SJSA1 (cell line): ENCODE data around the genes CCDC190, RGS5 and TMCO1.

DNA sequence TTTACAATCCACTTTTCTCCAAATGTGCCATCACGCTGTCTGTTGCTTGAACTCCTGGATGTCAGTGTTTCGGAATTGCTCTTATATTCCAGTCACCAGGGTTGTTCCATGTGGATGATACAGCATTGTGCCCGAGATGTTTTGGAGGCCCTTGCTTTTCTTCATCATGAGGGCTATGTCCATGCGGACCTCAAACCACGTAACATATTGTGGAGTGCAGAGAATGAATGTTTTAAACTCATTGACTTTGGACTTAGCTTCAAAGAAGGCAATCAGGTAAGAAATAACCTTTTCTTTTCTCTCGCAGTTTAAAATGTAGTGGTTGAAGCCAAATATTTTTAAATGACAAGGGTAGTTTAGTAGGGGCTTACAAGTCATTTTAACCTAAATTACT, 2.4 kb downstream of the UHMK1 start:
- RAMPAGE, long total RNA, result no peak

GRCh38 chr1:162552158-162552804, 9.2 kb upstream of the UAP1 start:
- RAMPAGE, long total RNA, result no peak

DNA sequence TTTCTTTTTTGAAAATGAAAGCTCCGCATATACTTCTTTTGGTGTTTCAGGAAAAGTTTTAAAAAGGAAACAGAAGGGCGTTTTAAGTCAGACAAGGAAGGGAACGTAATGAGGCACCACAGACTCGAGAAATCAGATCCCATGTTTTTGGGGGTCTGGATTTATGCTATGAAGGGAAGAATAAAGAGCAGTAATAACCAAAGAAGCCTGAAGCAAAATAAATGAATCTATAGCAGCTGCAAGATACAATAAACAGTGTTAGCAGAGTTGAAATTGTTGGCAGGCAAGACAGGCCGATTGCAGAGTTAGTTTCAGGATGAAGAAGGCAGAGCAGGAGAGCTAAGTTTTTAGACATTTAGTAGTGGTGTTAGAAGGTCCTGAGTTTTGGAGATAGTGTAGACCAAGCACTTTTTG, 408 bp downstream of the DDR2 start:
- RAMPAGE, long total RNA, result no peak

DNA sequence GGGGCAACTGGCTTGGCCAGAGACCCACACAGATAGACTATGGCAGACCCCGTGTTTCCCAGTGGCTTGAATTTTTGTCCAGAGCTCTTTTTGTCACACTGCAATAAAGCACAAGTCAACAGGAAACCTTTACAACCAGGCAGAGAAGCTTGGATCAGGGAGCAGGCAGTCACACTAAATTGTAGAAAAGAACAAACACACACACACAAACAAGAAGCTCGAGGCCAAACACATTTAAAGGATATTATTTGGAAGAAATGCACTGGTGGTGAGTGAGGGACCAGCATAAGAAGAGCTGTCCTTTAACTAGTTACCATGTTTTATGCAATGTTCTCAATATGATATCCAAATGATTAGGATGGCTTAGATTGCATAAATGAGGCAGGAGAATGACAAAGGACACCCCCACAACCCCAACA, 35.1 kb downstream of the DDR2 start:
- RAMPAGE, long total RNA, result no peak

- RAMPAGE, long total RNA, result no peak
These were observed 48.7 kb upstream of the HSD17B7 start for GRCh38 chr1:162741819-162742166.

GRCh38 chr1:162855618-162856092, 5.3 kb downstream of the CCDC190 start:
- RAMPAGE, long total RNA, result no peak

GRCh38 chr1:162860828-162861376, at the start of gene CCDC190:
Gene CCDC190, minus strand, starts transcription at chr1:162861175.
- RAMPAGE, long total RNA, result no peak

DNA sequence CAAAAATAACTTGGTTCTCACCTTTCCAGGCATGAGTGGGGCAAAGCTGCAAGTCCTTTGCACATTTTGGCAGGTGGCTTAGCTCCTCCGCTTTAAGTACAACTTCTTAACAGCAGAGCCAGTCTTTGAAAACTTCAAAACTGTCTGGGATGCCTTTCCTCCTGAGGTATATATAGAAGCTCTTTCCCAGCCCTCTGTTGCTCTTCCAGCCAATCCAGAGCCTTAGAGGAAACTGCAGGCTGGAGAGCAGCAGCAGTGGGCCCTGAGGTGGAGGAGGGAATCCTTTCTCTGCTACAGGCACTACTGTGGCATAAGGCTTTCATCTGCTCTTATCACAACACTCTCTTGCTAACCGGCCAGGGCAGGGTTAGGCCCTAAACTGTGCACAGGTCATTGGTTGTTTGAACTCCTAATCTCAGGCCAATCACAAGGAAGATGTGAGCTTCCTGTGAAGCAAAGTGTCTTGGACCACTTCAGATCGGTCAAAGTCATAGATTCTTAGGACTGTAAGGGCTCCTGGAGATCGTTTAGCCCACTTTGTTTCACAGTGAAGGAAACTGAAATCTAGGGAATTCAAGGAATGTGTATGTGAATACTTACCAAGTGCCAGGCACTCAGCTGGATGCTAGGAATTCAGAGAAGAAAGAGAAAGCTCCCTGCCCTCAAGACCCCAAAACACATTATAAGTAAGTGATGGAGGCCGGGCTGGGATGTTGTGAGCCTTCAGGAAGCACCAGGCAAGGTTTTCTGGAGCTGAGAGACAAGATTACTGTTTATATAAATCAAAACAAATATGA, at the start of gene RGS5:
RGS5 (minus strand) TSS at position 146 of the 797 bp plus-strand sequence.
- RAMPAGE, long total RNA, result no peak

GRCh38 chr1:164565195-164565920, 6.4 kb downstream of the PBX1 start:
- RAMPAGE, long total RNA, result no peak

GRCh38 chr1:164587383-164588506, 28.8 kb downstream of the PBX1 start:
- RAMPAGE, long total RNA, result no peak

DNA sequence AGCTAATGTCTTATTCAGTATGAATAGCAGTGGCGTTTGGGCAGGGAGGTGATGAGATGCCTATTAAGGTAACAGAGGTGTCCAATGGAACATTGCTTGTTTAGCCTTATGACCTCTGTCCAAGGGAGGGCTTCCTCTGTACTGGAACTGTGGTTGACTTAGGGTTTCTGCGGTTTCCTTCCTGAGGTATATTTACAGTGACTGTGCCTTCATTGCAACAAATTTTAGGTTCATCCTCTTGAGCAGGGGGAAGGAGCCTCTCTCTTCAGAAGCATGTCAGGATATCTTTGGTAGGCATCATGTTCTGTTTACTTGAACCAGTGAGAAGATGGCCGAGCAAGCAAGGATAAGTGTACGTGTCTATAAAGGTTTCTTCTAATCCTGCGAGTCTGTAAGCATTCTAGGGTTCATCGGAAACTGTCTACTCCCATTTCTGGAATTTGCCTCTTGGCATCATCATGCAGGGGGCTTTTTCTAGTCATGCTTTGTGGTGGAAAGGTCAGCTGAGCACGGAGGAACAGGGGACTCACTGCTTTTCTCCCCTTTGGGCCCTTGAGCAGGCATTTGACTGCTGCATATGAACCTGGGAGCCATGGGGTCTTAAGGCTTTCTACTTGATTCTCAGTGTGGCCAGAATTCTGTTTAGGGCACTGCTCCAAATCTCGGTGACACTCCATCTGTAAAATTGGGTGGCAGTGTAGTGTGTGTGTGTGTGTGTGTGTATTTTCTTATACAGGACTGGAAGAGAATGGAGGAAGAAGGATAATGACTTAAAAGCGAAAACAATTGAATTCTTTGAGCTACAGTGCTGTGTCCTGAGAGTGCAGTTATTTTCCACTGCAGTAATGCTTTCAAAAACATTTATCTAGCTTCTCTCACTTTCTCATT, 162.0 kb downstream of the PBX1 start:
- RAMPAGE, long total RNA, result no peak

DNA sequence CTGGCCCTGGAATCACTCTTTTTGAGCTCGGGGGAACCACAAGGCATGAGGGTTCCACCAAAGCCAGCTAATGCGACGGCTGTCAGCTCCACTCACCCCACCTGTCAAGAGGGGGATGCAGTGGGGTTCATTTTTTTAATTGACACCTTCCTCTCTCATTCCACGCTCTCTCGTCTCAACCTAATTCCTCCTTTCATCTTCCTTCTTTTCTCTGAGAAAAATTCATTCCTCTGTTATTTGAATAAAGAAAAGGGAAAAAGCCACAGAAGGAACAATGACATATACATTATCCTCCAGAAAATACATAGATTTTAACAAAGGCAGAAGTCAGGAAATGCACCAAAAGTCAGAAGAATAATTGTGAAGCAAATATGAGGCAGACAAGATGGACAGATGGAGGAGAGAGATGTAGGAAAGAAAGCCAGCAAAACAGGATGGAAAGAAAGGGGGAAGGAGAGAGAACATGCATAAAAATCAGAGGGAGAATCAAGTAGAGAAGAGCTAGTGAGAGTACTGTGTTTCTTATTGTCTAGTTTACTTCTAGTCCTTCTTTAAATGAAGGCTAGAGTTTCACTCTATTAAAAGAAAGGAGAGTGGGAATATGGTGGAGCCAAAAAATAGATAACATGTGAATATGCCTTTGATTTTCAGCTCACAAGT, 177.5 kb downstream of the PBX1 start:
- RAMPAGE, long total RNA, result no peak

GRCh38 chr1:165166123-165166460, 190.4 kb downstream of the LMX1A start:
- RAMPAGE, long total RNA, result no peak

DNA sequence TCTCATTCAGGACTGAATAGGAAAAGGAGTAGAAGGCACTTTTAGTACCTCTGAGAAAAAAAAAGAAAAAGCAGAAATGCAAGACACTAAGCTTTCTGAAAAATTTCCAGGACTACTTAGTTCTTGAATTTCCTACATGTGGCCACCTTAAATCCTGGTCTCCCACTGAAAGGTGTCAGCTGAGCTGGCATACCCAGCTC, 75.5 kb downstream of the LMX1A start:
- RAMPAGE, long total RNA, result no peak

GRCh38 chr1:165436901-165437272, 8.0 kb downstream of the RXRG start:
- RAMPAGE, long total RNA, result no peak

DNA sequence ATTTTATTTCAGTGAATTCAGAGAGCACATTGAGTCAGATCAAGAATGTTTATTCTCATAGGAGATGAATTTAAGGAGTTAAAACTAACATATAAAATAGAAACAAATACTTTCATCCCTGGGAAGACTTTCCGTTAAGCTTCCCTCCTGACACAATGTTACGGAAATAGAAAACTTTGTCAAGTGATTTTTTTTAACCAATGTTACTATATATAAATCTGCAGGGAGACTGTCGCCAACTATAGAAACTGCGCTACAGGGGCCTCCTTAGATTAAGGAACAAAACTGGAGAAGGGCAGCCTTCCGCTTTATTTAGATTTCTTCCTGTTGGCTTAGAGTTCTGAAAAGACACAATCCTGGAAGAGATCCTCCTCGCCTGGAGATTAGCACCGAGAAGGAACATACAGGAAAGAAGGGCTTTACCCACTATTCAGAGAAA, 1.4 kb downstream of the MGST3 start:
- RAMPAGE, long total RNA, result no peak

DNA sequence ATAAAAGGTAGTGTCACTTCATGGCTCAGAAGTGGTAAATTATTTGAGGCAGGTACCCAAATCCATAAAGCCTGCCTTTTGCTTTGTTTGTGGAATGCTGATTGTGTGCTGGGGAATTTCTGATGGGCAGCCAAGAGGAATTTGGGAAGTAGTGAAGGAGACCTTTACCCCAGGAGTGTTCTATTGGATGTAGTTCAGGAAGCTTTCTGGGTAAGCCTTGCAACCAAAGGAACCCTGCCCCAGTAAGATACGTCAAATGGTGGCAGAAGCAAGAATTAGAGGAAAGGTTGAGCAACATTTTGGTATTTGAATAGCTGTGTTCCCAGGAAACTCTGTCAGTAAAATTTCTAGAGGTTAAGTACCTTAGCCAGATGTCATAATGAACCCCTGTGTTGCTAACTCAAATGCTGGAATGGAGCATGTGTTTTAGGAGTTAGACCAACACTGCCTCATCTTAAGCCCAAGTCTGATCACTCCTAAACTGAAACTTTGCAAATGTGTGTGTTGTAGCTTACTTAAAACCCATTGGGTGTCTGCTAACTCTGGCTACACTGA, 6.4 kb downstream of the MGST3 start:
- RAMPAGE, long total RNA, result no peak

DNA sequence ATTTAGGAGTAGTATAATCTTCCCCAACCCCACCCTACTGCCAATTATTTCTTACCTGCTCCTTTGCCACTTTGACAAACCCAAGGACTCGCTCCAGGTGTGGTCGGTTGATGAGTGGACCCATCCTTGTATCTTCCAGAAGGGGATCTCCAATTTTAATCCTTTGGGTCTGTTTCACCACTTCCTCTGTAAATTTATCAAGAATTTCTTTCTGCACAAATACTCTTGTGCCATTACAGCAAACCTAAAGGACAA, 29.2 kb downstream of the ALDH9A1 start:
- RAMPAGE, long total RNA, result no peak

DNA sequence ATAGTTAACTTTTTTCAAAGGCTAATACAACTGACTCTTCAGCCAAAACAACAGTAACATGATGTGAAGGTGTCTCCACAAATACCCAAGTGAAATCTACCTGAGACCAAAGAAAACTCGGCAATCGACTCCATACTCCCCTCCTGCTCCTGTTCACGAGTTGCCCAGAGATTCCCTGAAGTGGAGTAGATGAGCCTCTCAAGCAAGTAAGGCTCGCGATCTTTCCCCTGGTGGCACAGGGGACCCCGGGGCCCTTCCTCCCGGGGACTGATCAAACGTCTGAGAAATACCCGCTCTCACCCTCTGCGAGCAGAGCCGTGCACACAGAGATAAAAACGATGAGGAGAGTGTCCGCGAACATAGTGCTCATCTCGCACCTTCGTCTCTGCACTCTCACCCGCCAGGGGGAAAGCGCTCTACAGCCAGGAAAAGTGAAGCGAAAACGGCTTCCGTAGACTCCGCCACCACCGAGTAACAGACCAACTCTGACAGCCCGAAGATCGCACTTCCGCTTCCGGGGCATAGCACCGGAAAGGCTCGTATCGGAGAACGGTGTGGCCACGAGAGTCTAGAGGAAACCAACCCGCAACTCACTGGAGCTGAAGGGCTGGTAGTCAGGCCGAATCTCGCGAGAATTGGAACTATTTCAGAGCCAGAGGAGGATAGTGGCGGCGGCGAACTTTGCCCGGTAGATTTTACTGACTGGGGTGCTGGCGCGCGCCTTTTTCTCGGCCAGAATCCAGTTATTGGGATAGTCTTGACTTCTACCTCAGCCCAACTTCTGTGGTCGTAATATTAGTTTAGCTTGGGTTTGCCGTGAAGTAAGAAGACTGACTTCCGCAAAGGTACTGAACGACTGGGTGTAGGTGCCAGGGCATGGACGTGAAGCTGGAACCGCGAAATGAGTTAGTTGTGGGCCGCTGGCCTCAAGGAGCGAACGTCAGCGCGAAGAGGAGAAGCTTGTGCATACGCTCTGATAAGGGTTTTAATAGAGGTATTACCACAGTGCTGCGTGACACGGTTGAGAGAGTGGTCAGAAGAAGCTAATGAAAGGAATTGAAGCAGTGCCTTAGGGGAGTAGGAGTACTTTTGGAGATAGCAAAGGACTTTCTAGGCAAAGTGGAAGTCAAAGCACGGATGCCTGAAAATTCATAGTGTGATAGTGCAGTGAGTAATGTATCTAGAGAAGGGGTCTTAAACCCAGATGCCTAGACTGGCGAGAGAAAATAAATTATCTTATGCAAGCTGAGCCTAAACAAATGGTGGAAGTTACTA, at the start of gene TMCO1:
TMCO1 (minus strand) TSS at position 487 of the 1,275 bp plus-strand sequence.
- RAMPAGE, long total RNA, result start-site peak on the minus strand centred at position 460 of the sequence, 72 bp wide, 1,291 and 442 reads in 2 replicates

- RAMPAGE, long total RNA, result no peak
These were observed 29.7 kb downstream of the UCK2 start for GRCh38 chr1:165856903-165857703.